Occipital lobe (tissue), 2 donors: ENCODE measurements around a stretch of chr10.

- RAMPAGE, long total RNA = no peak
Measured at GRCh38 chr10:104292995-104293587, 24.1 kb downstream of the GSTO2 start.

DNA sequence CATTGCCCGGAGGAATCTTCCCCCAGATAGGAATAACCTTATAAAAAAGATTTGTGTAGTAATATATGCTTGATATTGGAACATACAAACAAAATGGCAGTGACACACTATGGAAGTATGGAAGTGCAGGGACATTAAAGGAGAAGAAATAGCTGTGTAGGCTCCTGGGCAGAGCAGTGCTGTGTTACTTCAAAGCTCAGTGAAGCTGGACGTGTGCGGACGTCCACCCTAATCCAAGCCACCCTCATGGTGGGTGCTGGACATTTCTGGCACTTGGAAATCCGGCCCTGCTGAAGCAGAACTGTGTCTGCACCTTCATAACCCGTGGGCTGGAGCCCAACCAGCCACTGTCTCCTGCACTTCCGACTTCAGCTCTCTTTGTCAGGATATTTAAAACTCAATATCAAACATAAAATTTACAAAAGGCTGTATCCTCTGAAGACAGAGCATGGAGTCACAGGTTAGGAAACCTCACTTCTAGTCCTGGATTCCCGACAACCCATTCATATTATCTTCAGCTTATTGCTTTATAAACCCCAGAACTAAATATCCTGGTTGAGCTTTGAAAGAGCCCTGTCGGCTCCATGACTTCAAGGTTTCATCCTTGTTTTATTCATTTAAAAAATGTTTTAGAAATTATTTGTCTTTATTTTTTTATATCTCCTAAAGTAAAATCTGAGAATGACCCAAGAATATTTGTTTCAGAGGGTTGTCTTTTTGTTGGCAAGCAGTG lies 29.2 kb downstream of the GSTO2 start:
- RAMPAGE, long total RNA = no peak

GRCh38 chr10:104318301-104318900 lies 19.9 kb downstream of the ITPRIP start:
- RAMPAGE, long total RNA = no peak

DNA sequence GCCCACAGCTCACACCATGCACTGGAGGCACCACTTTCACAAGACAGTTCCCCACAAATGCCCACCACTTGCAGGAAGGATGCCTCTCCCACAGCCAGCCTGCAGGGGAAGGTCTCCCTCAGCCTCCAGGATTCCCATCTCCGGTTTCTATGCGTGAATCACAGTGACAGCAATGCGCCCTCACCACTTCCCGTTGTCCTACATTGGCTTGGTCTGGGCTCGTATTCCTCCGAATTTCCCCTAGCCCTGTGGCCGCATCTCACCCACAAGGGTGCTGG lies 10.3 kb downstream of the ITPRIP start:
- RAMPAGE, long total RNA = no peak

- RAMPAGE, long total RNA = no peak
Measured at GRCh38 chr10:104332294-104333090, 5.8 kb downstream of the ITPRIP start.

GRCh38 chr10:104349514-104350220 lies 4.0 kb upstream of the CFAP58 start:
- RAMPAGE, long total RNA = no peak

- RAMPAGE, long total RNA = no peak
Measured at GRCh38 chr10:104640206-104641029, 672 bp upstream of the SORCS3 start.

DNA sequence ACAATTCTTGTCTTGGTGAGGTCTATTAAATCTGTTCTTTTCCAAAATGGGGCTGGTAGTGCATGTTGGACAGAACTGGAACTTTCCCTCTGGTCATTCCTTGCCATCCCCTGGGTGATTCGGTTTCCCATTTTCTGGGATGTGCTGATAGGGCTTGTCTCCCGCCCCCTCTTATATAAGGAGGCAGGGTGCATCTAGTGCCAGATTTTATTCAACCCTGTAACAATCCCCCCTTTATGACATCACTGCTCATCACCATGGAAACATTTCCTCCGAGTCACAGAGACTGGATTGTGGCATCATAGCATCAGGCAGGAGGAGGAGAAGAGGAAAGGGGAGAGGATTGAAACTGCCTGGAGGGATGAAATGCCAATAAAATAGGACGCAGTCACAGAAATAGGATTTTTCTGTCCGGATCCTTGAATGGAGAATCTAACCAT lies 25.0 kb downstream of the SORCS3 start:
- RAMPAGE, long total RNA = no peak

DNA sequence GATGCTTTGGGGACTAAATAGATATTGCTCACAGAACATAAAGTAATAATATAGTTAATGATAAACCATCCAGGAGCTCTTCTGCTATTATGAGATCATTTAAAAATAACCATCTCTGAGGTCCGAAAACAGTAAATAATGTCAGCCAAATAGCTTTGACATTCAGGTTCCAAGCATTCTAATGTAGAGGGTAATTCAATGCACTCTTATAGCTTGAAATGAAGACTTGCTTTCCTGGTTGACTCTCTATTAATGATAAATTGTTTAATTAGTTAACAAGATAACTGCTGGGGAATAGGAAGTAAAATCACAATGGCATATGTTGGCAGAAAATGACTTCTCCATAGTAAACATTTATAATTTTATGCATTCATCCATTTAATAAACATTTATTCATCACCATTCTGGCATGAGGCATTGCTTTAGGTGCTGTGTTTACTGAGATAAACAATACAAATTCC lies 875.6 kb downstream of the SORCS3 start:
- RAMPAGE, long total RNA = no peak

GRCh38 chr10:107914312-107915771 lies 750.3 kb upstream of the SORCS1 start:
- RAMPAGE, long total RNA = no peak

DNA sequence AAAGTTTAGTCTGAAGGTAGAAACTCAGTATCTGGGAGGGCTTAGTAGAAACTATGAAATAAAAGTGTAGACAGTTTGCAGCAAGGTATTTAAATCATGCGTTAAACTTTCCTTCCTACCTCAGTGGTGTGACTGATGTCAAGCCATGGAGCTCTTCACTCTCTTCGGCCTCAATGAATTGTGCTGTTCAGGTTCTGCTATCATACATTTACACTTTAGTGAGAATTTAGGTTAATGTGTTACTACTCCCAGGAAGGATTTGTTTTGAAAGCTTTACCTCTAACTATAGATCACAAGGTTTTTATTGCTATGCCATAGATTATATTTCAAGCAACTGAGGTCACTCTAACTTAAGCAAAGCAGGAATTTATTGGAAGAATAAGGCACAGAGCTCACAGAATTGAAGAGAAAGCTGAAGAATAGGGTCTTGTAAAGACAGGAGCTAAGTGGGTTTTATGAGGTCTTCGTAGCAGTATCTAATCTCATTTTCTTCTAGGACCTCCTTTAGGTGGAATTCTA lies 11.0 kb upstream of the ADD3 start:
- RAMPAGE, long total RNA = no peak

- RAMPAGE, long total RNA = no peak
Measured at GRCh38 chr10:110008438-110009212, 841 bp downstream of the ADD3 start.

DNA sequence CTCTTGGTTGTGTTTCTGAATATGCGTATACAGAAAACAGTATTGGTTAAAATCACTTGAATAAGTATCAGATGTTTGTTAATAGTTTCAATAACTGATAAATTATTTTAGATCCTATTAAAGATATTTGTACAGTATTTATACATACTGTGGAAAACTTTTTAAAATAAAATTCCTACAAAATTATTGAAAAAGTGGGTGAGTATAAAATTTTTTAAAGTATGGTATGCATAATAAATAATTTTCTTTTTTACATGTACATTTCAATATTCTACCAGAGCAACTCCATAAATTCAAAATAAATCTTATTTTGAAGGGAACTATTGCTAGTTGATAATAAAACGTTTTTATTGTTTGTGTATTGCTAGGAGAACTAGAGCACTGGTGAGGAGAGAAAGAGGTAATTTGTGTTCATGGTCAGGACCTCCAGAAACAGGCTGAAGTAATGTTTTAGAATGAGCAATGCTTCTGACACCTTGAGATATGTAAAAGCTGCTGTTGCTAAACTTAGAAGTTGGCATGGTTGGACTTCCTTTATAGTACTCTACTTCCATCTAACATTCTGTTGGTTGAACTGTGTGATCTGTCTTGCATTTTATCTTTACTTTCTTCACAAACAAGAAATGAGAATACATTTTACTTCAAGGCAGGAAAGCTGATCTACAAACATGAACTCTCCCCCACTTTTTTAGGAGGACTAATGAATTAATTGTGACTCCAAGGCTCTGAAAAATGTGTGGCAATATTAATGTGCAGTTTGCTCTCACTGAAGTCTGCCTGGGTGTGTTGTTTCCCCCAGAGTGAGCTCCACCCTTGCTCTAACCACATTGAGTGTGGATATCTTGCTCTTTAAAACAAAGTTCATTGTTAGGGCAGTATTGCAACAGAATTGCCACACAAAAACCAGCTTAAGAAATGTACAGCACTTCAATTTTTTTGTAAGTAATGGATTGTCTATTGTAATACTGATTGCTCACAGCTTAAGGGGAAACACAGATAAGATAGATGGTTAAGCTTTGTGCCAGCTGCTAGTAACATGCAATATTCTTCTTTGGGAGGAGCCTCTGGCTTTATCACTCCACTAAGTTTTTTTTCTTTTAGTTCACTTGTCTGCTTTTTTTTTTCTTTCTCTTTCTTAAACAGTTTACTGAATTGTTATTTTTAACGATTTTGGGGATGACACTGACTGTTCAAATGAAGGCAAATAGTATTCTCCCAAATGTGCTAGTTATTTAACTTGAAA lies 68.8 kb downstream of the ADD3 start:
- RAMPAGE, long total RNA = no peak

DNA sequence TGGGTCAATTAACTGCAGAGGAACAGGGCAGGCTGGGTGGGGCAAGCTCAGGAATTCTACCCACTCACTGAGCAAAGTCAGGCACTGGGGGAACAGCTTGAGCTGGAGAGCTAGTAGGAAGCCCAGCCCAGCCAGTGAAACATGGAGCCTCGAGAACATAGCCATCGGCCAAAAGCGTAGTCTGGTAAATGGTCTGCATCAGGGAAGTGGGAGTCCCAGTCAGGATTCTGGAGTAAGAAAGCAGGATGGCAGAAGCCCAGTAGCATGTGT lies 65.6 kb upstream of the MXI1 start:
- RAMPAGE, long total RNA = no peak

DNA sequence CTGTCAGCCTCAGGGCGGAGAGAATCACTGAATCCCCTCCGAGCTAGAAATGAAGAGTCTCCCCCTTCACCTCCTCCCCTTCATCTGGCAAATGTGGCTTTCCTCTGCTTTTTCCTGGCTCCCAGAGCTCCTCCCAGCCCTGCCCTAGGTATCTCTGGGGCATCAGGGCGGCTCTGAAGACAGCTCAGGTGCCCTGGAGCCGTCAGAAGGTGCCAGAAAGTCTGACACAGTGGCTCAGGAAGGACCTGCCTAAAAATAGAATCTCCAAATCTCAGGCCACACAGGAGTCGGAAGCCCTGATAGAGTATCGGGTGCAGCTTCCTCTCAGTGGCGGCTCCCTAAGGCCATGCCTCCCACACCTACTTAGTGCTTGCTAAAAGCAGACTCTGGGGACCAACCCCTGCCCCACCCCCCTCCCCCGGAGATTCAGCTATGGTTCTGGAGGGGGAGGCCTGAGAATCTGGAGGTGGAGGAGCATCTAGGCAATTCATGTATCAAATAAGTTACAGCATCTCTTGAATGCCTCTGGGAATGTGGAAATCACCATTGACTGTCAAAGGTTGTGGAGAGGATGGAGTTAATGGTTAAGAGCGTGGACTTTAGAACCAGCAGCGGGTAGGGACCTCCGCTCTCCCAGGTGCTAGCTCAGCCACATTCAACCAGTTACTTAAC lies 38.8 kb upstream of the MXI1 start:
- RAMPAGE, long total RNA = no peak

DNA sequence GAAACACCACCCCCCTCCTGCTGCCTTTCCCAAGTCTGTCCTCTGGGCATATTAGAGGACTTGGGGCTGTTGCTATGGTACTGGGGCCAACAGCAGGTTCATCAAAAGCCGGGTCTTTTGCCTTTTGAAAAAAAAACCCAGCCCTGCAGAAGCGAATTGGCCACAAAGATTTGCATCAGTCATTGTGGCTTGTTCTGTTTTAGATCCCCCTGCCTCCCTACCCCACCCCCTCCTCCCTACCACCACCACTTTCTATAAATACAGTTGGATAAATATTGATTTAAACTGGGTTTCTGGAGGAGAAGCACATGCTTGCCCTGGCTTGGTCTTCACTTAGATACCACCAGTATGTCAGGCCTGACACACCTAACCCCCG lies 7.0 kb downstream of the MXI1 start:
- RAMPAGE, long total RNA = no peak

- RAMPAGE, long total RNA = no peak
Measured at GRCh38 chr10:110436491-110436948, 61.2 kb upstream of the DUSP5 start.

DNA sequence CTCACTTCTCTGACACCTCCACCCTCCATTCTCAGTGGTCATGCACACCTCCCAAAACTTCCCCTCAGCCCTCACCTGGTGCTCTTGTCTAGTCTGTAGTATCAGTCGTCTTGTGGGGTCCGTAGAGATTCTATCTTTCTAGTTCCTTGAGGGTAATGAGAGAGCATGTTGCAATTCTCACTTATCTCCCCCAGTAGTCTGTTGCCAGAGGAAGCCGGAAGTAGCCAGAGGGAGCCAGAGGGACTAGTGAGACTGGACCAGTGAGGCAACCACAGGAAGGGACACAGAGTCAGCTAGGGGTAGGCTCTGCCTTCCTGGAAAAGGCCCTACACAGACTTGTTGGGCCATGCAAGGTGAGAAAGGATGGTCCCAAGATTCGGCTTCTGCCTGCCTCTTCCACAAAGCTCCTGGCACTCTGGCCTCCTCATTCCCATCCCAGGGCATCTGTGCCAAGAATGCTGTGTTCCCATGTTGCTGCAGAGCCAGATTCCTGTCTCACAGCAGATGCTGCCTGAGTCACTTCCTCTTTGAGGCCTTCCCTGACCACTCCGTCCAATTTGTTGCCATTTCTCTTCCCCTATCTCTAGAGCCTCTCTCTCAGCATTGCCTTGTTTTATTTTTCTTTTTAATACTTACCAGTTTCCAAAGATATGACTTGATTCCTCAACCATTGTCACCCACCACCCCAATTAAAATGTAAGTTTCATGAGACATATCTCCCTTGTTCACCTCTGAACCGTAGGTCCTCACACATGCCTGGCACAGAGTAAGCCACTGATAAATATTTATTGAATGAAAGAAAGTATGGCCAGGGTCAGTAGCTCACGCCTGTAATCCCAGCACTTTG lies 50.5 kb upstream of the DUSP5 start:
- RAMPAGE, long total RNA = no peak

DNA sequence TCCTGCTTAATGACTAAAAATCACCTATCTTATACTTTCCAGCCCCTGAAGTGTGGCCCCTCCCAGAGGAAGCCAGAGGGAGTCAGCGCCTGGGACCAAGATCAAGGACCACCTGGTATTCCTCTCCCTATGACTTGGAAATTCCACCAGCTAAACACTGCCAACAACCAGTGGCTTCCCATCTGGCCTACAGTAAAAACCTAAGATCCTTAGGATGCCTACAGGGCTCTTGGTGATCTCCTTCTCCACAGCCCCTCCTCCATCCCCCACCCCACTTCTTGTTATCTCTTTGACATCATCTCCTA lies 16.5 kb upstream of the DUSP5 start:
- RAMPAGE, long total RNA = no peak

DNA sequence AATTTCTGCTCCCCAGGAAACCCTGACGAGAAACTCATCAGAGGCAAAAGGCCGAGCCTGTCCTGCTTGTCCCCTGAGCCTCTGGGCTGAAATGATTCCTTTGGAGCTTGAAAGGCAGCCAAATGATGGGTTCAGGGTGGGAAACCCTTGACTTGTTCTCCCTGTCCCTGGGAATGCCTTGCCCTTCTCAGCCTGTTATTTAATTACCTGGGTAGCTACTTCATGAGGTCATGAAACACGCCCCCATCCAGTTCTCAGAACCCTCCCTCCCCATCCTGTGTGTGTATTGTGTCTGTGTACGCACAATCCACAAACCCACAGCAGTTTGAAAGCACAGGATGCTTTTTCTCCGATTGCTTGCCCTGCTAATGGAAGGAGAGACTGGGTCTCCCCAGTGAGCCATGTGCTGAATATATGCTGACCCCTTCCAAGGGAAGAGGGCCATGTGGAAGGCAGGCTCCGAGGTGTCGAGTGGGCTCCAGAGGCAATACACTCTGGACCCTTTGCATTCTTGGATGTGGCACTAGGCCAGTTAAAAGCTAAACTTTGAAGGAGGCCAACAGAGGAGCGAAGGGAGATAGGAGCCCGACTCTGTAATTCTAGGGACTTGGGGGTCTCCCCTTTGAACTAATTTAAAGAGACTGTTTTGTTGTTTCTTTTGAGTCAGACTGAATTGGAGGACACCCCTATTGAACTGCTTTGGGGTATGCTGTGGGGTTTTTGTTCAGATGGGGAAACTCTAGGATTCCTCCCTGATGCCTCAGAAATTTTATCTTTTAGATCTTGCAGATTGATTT lies 10.6 kb downstream of the DUSP5 start:
- RAMPAGE, long total RNA = no peak